LUHMES (cell line): ENCODE measurements around a stretch of chr11.

GRCh38 chr11:34935315-34936063, 19.1 kb downstream of the PDHX start:
- PRO-cap = no peak

DNA sequence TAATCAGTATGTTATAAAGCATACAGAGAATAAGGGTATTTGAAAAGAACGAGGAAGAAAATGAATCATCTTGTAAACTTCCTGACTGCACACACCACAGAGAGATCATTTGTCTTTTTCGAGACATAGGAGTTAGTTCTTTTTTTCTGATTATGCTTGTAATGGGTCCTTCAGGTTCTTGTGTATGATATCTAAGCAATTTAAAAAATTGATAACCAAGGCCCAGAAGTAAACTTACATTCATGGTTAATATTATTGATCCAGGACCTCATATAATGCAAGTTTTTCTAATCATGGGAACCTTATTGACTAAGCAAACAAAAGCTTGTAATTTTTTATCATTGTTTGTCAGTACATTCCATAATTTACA, 61.2 kb downstream of the PDHX start:
- PRO-cap = no peak

GRCh38 chr11:35059037-35059440, 79.9 kb upstream of the CD44 start:
- PRO-cap = no peak

GRCh38 chr11:35111054-35111318, 28.0 kb upstream of the CD44 start:
- PRO-cap = no peak

DNA sequence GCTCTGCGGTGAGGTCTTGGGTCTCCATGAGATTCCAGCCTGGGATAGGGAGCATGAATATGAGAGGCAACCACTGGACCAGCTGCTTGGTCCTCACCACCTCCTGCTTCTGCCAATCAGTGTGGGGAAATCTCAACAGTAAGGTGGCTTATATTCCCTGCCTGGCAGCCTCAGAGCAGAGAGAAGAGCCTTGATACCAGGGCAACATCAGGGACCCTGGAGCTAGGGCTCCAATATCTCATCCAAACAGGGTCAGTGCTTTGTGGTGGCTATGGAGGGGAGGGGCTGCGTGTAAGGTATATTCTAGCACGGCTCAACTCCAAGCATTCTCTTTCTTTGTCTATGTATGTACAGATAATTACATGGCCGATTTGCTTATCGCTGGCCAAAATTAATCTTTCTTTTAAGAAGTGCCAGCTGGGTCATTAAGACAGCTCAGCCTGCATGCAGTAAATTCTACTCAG, 1.0 kb downstream of the CD44 start:
- PRO-cap = no peak

- PRO-cap = no peak
Measured at GRCh38 chr11:35211102-35211477, 72.1 kb downstream of the CD44 start.

GRCh38 chr11:35212429-35212755, 73.4 kb downstream of the CD44 start:
- PRO-cap = no peak

- PRO-cap = no peak
Measured at GRCh38 chr11:35229601-35230648, 91.0 kb downstream of the CD44 start.

GRCh38 chr11:35289138-35289460, 130.3 kb downstream of the SLC1A2 start:
- PRO-cap = no peak

DNA sequence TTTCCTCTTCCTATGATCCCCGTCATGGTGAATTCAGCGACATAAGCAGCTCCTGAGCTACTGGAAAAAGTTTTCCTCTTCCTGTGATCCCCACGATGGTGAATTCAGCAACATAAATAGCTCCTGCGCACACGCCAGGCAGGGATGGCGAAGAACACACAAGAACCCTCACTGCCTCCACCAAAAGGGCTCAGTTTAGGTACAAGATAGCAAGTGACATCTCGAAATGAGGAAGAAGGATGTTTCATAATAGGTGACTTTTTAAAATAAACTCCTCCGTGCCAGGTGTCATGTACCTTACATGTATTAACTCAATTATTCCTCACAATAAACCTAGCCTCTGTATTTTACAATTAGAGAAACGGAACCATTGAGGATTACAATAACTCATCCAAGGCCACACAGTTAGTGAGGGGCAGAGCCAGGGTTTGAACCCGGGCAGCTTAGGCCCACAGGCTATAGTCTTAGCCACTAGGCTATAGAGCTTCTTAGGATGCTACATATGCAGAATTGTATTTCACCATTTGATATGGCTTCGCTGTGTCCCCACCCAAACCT, 892 bp upstream of the PAMR1 start:
- PRO-cap = unidirectional peak, minus-strand start at position 490 of the sequence

GRCh38 chr11:35539799-35540265, 14.4 kb upstream of the PAMR1 start:
- PRO-cap = no peak

GRCh38 chr11:36145527-36146058, 143.6 kb downstream of the COMMD9 start:
- PRO-cap = no peak

- PRO-cap = no peak
Measured at GRCh38 chr11:36300613-36301334, 4.7 kb downstream of the PRR5L start.

DNA sequence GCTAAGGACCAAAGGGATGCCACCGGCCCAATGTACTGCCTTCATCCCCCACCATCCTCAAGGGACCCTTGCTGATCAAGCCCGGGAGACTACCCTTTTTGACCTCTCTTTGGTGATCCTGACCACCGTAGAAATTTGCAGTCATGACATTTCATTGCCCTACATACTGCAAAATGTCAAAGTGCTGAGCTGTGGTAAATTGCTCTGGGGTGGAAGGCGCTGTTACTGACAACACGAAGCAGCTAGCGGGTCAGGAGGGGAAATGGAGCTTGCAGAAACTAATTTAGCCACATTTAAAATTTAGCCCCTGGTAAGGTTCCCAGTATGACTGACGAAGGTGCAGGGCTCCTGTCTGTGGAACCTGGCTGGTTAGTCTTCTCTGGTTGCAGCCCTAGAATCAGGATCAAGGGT, 81.9 kb downstream of the PRR5L start:
- PRO-cap = no peak

GRCh38 chr11:36501101-36501718, 8.9 kb downstream of the TRAF6 start:
- PRO-cap = no peak

DNA sequence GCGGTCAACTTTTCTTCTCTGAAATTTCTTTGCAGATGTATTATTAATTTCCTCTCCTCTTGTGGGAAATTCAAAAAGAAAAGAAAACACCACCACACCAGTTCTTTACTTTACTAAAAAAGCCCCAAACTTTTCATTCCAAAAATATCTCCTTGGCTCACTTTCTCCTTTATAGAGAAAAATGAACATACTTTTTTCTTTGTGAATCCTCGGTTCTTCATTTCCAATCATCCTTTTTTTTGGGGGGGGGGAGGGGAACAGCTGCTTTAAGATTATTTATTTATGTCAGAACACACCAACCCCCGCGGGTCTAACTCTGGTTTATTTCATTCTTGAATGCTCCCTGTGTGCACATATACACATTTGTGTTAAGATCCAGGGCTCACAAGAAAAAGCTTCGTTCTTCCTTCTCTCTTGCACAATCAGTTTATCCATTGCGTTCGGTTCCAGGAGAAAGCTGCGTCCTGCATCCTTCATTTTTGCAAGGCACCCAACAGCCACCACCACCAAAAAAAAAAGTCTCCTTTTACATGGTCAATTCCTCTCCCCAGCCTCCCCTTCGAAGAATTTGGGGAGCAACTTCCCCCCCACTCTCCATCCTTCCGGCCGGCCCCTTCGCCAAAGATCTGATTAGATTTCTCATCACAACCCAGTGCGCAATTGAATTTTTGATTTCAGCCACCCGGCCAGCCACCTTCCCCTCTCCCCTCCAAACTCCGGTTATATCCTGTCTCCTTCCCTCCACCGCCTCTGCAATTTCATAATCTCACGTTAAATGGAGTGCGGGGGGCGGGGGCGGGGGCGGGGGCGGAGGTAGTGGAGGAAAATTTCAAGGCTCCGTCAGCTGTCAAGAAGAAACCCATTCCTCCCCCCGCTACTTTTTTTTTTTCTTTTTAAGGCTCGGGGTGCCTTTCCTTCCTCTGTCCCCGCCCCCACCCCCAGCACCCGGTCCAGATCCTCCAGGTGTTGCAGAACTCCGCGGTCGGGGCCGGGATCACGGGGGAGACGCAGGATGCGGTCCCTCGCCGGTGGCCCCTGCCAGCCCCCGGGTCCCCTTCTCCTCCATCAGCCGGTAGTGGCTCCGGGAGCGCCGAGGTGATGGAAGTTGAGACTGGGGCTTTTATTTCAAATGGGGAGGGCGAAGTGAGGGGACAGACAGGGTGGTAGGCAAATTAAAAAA, 1166.6 kb downstream of the LRRC4C start:
- PRO-cap = no peak

- PRO-cap = no peak
Measured at GRCh38 chr11:40387443-40387973, 1071.9 kb downstream of the LRRC4C start.

DNA sequence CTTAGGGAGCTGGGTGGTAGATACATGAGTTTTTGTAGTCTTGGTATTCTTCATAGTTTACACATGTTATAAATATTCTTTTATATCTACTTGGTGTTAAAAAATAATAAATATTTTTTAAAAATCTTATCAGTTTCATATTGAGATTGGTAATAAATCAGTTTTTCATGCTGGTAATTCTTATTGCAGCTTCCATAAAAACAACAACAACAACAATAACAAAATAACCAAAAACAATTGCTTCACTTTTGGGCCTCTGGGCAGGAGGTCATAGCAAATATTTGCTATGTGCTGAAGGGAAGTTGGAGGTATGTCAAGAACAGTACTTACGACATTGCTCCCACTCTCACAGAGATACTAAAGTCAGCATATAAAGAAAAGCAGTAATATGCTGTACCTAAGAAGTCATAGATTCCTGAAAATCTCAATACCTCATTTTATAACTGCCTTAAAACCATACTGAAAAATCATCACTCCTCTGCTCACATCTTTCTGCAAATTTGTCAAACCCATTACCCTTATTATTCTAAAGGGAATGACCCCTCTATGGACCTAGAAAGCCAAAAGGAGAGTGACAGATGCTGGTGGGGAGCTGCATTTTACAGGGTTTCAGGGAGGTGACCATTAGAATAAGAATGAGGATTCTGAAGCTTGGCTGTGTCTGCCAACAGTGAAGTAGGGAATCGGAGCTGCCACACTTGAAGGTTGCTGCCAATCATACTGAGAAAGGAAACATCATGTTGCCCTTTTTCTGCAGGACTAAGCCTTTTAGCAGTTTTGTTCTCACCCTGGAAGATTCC, 743.0 kb downstream of the LRRC4C start:
- PRO-cap = no peak

DNA sequence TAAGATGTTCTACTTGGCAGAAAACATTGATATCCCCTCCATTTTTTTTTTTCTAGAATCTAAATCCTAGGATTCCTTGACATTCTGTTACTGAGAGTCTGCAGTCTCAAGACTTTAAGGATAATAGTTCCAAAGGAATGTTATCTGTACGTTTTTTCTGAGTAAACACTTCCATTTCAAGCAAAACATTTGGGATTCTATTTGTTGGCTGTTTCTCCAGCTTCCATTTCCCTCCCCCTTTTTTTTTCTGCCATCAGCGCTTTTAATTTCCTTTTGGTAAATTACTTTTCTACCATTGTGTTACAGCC, 402.1 kb upstream of the LRRC4C start:
- PRO-cap = no peak

DNA sequence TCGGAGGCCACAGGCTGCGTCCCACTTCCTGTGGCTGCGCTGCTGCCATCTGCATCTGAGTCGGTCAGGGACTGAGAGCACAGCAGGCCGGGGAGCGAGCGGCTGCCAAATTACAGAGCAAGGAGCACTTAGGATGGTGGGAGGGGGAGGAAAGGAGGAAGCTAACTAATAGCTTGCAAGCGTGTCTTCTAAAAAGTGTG, 42.6 kb upstream of the API5 start:
- PRO-cap = no peak